ENCODE measurements around a stretch of chr15.

GRCh38 chr15:65862872-65863301 lies 6.4 kb upstream of the RAB11A start:
- PRO-cap, 3 experiments = no peak in any of the 3 experiments
- RAMPAGE, long total RNA, 2 experiments = no peak in any of the 2 experiments
- RRBS = no CpG with 5 or more reads among the region's 1 CpG

GRCh38 chr15:66459748-66460999 lies 37.4 kb downstream of the SNAPC5 start:
- PRO-cap, 3 experiments = no peak in any of the 3 experiments
- RAMPAGE, long total RNA, 2 experiments = no peak in any of the 2 experiments
- RRBS = no CpG with 5 or more reads among the region's 7 CpGs

- PRO-cap, 3 experiments = no peak in any of the 3 experiments
- RAMPAGE, long total RNA, 2 experiments = no peak in any of the 2 experiments
- RRBS = no CpG with 5 or more reads among the region's 3 CpGs
Measured at GRCh38 chr15:66490660-66491396, 6.7 kb downstream of the SNAPC5 start.

DNA sequence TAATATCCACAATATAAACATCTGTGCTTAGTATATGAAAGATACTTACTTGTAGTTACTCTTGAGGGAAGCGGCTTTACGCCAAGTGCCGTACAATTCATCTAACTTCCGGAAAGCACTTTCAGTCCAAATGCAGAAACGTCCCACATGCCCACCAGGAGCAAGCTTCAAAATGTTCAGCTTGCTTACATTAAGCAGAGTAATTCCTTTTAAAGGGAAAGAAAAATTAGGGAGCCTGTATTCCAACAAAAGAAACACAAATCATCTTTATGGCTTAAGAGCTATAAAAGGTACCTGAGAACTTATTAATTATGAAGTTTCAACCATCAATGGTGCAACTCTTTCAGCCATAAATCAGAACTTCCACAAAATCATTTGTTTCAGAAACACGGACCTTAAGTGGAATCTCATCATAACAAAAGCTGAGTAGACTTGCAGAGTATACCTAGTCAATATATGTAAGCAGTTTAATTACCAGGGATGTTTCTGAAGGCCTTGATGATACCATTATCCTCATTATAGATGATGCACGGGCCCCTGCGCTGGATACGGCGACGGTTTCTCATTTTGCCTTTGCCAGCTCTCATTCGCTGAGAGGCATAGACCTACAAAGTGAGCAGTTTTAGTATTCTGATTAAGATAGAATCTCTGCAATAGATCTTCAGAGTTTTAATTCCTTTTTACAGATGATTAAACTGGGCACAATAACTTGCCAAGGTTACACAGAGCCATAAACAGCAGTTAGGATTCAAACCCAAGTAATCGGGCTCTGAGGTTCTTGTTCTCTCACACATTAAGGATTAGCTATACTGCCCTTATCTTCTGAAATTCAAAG lies 3.5 kb downstream of the RPL4 start:
- PRO-cap, 3 experiments = no peak in any of the 3 experiments
- RAMPAGE, long total RNA, 2 experiments = no peak in any of the 2 experiments
- RRBS = no CpG with 5 or more reads among the region's 13 CpGs

GRCh38 chr15:66646807-66647862 lies 54.9 kb upstream of the SMAD6 start:
- PRO-cap, 3 experiments = no peak in any of the 3 experiments
- RAMPAGE, long total RNA, 2 experiments = no peak in any of the 2 experiments
- RRBS = no CpG with 5 or more reads among the region's 18 CpGs

- PRO-cap, 3 experiments = no peak in any of the 3 experiments
- RAMPAGE, long total RNA, 2 experiments = no peak in any of the 2 experiments
- RRBS = no CpG with 5 or more reads among the region's 9 CpGs
Measured at GRCh38 chr15:66657856-66658457, 44.1 kb upstream of the SMAD6 start.

DNA sequence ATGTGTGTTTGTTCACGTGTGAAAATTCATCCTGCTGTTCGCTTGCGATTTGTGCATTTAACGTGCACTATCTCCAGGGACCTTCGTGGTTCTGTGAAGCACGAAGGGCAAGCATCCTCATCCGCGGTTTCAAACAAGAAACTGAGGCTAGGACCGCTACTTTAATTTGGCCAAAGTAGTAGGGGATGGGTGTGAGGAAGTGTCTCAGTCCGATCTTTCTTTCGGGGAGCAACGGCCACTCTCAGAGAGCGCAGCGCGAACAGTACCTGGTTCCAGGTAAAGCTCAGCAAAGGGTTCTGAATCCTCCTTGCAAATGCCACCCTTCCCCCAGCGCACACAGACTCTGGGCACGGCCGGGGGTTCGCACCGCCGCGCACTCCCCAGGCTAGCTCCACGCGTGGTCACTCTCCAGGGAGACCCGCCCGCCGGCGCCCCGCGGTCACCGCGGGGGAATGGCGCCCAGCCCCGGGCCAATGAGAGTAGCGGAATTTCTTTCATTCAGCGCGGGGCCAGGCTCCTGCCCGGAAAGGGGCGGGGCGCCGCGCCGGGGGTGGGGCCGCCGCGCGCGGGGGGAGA lies 1.4 kb upstream of the SMAD6 start:
- PRO-cap, 3 experiments = peak in 3 of 3 experiments; most common minus-strand start position 454 of the sequence (in 3)
- RAMPAGE, long total RNA, 2 experiments = start-site peak on the minus strand in 2 of 2 experiments, centred at positions 446 to 464 of the sequence, 10 to 12 reads per replicate
- RRBS = 1% methylated on average over 27 of the region's 48 CpGs

DNA sequence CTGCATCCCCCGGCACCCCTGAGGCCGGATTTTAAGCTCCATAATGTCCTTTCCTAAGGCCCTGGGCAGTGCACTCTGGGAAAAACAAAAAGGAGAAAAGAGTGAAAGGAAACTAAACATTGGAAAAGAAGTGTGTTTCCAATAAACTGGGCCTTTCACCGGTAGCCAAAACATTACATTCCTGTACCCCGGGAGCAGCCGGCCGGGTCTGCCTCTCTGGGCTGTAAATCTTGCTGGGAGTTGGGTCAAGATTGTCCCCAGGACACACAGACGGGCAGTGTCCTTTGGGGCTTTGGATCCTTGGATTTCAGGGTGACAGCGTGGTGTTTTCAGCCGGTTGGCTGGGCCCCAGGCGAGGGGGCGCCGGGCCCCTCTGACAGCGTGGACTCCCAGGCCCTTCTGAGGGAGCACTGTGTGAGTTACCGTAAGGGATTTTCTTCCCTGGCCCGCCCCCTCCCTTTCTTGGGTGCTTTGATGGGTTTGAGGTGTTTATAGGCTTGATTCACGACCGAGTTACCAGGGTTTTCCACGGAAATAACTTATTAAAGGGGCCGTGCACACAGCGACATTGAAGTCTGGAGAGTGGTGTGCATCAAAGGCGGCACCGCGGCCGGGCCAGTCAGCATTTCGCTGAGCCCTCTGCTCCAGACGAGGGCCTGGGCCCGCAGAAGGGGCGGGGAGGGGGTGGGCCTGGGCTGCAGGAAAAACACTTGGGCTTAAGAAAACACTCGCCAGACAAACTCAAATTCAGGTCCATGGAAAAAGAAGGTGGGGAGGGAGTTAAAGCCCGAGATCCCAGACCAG lies 27.4 kb downstream of the SMAD6 start:
- PRO-cap, 3 experiments = no peak in any of the 3 experiments
- RAMPAGE, long total RNA, 2 experiments = no peak in any of the 2 experiments
- RRBS = no CpG with 5 or more reads among the region's 30 CpGs

GRCh38 chr15:66760975-66761843 lies 59.2 kb downstream of the SMAD6 start:
- PRO-cap, 3 experiments = no peak in any of the 3 experiments
- RAMPAGE, long total RNA, 2 experiments = no peak in any of the 2 experiments
- RRBS = no CpG with 5 or more reads among the region's 20 CpGs

DNA sequence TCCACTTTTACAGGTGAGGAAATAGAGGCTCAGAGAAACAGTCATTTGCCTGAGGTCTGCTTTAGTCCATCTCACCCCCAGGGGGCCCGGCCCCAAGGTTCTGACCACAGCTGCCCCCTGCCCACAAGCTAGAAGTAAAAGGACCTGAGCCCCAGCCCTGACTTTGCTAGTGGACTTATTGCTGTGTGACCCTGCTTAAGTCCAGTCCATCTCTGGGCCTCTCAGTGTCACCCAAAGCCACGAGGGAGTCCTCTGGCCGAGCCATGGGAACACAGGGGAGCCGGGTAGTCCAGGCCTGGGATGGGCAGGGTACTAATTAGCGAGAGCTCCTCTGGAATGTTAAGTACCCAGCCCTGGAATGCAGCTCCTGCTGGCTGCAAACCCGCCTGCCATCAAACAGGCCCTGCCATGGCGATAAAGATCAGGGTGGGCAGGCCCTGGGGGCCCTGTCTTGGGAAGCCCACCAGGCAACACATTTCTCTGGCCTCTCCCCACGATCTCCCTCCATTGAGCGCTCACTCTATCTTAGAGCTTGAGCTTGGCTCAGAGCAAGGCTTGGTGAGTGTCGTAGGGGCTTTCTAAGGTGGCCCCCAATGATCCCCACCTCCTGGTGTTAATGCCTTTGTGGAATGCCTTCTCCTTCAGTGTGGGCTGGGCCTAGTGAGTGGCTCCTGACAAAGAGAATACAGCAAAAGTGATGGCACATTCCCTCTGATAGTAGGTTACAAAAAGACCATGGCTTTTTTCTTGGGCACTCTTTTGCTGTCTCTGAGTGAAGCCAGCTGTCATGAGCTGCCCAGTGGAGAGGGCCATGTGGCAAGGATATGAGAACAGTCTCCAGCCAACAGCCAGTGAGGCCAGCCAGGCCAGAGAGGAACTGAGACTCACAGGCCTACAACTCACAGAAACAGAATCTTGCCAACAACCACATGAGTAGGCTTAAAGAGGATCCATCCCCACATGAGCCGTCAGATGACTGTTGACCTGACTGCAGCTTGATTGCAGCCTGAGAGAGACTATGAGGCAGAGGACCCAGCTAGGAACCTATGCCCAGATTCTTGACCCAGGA lies 133.1 kb downstream of the SMAD6 start:
- PRO-cap, 3 experiments = no peak in any of the 3 experiments
- RAMPAGE, long total RNA, 2 experiments = no peak in any of the 2 experiments
- RRBS = no CpG with 5 or more reads among the region's 11 CpGs

DNA sequence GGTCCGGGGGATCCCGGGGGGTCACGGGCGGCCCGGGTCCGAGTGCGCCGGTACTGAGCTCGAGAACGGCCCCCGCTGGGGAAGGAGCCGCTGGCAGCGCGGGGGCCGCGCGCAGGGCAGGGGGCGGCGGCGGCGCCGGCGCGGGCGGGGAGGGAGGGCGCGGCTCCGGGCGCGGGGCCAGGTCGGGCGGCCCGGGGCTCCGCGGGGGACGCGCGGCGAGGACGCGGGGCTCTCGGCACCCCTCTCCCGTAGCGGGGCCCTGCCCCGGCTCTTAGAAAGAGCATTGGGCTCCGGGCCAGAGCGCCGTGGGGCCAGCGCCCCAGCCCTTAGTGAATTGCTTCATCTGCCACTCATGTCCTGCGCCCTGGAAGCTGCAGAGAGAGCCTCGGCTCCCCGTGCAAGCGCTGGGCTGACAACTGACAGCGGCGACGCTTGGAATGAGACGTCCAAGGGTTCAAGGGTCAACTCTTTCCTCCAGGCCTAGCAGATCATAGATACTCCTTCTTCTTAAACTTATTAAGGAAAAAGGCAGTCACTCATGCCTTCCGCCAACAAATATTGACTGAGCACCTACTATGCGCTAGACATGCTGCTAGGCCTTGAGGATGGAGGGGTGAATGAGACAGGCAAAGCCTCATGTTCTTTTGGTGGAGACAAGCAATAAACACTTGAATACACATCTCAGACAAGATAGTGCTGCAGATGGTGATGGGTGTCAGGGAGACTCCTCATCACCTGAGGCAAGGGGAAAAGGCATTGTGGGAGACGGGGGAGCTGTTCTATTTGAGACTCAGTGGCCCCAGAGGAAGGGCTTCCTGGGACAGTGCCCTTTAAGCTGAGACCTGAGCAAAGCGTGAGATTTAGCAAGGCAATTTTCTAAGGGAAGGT lies 140.9 kb downstream of the SMAD6 start:
- PRO-cap, 3 experiments = peak in 3 of 3 experiments; most common plus-strand start position 342 of the sequence (in 1); most common minus-strand start position 273 of the sequence (in 3)
- RAMPAGE, long total RNA, 2 experiments = no peak in any of the 2 experiments
- RRBS = 2% methylated on average over 25 of the region's 61 CpGs

- PRO-cap, 3 experiments = no peak in any of the 3 experiments
- RAMPAGE, long total RNA, 2 experiments = no peak in any of the 2 experiments
- RRBS = 5% methylated on average over 2 of the region's 30 CpGs
Measured at GRCh38 chr15:66850896-66851645, 149.0 kb downstream of the SMAD6 start.

GRCh38 chr15:67032879-67033386 lies 32.5 kb upstream of the SMAD3 start:
- PRO-cap, 3 experiments = no peak in any of the 3 experiments
- RAMPAGE, long total RNA, 2 experiments = no peak in any of the 2 experiments
- RRBS = no CpG with 5 or more reads among the region's 12 CpGs

DNA sequence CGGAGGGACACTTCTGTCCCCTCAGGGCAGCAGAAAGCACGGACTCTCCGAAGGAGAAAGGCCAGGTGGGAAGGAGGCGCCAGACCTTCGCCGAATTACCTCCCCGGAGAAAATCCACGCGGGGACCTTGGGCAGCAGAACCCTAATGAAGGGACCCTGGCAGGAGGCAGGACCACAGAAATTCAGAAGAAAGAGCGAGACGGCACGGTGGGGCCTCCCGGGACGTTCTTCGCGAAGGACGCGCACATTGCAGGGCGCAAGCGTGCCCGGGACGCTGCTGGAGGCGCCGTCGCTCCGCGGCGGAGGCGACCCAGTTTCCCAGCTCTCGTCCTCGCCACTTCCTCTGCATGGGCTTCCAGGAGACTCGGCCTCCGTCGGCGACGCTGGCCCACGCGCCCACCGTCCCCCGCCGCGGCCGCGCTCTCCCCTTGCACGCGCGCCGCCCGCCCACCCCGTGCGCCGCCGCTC lies 31.9 kb upstream of the SMAD3 start:
- PRO-cap, 3 experiments = no peak in any of the 3 experiments
- RAMPAGE, long total RNA, 2 experiments = no peak in any of the 2 experiments
- RRBS = 4% methylated on average over 15 of the region's 53 CpGs

- PRO-cap, 3 experiments = no peak in any of the 3 experiments
- RAMPAGE, long total RNA, 2 experiments = no peak in any of the 2 experiments
- RRBS = no CpG with 5 or more reads among the region's 36 CpGs
Measured at GRCh38 chr15:67063618-67064705, 1.4 kb upstream of the SMAD3 start.

- PRO-cap, 3 experiments = no peak in any of the 3 experiments
- RAMPAGE, long total RNA, 2 experiments = no peak in any of the 2 experiments
- RRBS = no CpG with 5 or more reads among the region's 5 CpGs
Measured at GRCh38 chr15:67072450-67073469, 7.4 kb downstream of the SMAD3 start.

GRCh38 chr15:67085201-67086375 lies 20.2 kb downstream of the SMAD3 start:
- PRO-cap, 3 experiments = no peak in any of the 3 experiments
- RAMPAGE, long total RNA, 2 experiments = no peak in any of the 2 experiments
- RRBS = no CpG with 5 or more reads among the region's 7 CpGs

DNA sequence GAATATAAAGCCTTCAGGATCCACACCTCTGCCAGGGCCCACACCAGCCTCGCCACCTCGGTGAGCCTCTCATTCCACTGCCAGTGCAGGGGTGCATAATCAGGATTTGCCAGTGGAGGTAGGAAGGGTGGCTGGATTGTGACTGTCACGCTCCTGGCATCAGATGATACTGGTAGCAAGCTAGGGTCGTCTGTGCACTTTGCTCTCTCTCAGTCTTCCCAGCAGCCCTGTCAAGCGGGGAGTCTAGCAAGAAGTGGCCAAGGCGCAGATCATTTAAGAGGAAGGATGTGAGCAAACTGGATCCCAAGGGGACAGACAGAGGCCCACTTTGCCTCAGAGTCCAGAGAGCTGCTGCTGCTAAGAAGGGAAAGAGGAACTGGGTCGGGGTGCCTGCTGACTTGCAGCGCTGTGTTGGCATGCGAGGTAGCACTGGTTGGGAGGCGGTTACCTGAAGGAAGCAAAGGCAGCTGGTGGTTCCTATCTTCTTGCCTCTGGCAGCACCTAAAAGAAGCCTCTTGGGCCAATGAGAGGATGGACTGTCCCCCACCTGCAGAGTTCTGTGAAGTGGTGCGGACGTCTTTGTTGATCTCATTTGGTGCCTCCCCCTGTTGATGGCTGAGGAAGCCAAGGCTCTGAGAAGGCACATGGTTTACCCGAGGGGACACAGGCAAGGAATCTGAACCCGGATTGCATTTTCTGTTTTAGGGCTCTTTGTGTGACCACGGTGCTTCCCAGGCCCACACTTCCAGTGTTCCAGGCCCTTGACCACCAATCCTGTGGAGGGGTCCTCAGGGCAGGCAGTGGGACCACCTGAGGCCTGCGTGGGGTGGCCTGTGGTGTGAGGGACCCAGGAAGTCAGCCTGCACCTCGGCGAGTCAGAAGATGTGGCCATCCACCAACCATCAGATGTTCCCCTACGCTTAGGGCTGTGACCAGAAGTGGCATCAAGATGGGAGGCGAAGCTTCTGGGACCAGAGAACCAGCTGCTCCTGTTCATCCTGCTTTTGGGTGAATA lies 28.2 kb downstream of the SMAD3 start:
- PRO-cap, 3 experiments = no peak in any of the 3 experiments
- RAMPAGE, long total RNA, 2 experiments = no peak in any of the 2 experiments
- RRBS = no CpG with 5 or more reads among the region's 20 CpGs

GRCh38 chr15:67103077-67104099 lies 38.0 kb downstream of the SMAD3 start:
- PRO-cap, 3 experiments = no peak in any of the 3 experiments
- RAMPAGE, long total RNA, 2 experiments = no peak in any of the 2 experiments
- RRBS = no CpG with 5 or more reads among the region's 16 CpGs

- PRO-cap, 3 experiments = no peak in any of the 3 experiments
- RAMPAGE, long total RNA, 2 experiments = no peak in any of the 2 experiments
- RRBS = no CpG with 5 or more reads among the region's 6 CpGs
Measured at GRCh38 chr15:67127911-67128592, 62.6 kb downstream of the SMAD3 start.

Measured in testis (tissue), 5 donors.